REH cell (cell line): ENCODE results near the gene COL3A1.

DNA sequence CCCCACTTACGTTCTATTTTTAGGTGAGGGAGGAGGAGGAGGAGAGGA lies 176 bp upstream of the ITPRID2 start:
- PRO-cap = no peak

DNA sequence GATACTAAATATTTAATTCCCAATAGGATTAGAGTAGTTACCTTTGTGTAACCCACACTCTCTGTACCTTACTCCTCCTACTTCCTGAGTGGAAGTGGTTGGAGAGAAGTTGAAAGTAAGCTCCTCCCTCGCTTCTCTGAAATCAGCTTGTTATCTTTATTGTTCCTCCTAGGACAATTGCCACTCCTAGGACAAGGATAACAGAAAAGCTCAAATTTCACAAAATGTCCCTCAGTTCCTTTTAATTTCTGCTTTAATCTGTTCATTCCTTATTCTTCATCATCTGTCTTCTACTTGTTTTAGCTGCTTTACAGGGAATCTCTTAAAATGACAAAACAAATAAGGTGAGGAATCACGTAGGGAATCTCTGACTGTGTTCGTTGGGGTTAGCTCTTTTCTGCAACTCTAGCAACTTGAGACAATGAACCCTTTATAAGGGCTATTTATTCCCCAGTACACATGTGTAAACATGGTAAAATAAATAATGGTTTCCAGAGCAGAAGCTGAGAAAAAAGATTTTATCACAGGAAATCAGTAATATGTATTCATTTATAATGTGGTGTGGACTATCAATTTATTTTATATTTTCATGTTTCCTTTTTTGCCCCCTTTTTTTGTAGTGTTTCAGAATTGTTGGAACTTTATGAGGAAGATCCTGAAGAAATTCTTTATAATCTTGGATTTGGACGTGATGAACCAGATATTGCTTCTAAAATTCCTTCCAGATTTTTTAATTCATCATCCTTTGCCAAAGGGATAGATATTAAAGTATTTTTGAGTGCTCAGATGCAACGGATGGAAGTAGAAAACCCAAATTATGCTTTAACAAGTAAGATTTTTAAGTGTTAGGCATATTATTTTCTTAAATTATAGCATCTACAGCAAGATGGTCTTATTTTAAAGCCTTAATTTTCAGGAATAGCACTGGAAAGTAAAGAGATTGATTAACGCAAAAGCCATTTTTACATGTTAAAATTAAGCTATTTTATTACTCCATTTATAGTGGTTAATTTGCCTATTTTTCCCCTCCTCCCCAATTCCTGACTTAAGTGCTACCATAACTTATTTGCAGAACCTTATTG lies 8.9 kb downstream of the ITPRID2 start:
- PRO-cap = no peak

GRCh38 chr2:181910089-181910854 lies 18.7 kb downstream of the ITPRID2 start:
- PRO-cap = no peak

DNA sequence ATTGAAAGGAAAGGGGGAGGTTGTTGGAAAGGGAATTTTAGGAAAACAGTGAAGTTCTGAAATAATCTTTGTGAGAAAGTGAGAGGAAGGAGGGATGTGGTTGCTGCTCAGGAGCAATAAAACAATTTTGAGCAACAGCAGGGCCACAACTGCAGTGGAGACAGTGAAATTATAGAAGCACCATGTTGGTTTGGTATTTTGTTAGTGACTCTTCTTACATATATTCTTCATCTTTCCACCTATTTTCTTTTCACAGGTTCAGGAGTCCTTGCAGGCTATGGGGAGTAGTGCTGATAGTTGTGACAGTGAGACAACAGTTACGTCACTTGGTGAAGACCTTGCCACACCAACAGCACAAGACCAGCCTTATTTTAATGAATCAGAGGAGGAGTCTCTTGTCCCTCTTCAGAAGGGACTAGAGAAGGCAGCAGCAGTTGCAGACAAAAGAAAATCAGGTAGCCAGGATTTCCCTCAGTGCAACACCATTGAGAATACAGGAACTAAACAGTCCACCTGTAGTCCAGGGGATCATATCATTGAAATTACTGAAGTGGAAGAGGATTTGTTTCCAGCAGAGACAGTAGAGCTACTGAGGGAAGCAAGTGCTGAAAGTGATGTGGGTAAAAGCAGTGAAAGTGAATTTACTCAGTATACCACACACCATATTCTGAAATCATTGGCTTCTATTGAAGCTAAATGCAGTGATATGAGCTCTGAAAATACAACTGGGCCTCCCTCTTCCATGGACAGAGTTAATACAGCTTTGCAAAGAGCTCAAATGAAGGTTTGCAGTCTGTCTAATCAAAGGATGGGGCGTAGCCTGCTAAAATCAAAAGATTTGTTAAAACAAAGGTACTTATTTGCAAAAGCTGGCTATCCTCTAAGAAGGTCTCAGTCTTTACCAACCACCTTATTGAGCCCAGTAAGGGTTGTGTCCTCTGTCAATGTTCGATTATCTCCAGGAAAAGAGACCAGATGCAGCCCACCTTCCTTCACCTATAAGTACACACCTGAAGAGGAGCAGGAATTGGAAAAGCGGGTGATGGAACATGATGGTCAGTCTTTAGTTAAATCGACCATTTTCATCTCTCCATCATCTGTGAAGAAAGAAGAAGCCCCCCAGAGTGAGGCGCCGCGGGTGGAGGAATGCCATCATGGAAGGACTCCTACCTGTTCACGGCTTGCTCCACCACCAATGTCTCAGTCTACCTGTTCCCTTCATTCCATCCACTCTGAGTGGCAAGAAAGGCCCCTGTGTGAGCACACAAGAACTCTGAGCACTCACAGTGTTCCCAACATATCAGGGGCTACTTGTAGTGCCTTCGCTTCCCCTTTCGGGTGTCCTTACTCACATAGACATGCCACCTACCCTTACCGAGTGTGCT lies 23.9 kb downstream of the ITPRID2 start:
- PRO-cap = no peak

GRCh38 chr2:182050463-182051034 lies 64.9 kb downstream of the PPP1R1C start:
- PRO-cap = no peak

- PRO-cap = no peak
Observed at GRCh38 chr2:183023600-183024147, 14.6 kb downstream of the NCKAP1 start.

DNA sequence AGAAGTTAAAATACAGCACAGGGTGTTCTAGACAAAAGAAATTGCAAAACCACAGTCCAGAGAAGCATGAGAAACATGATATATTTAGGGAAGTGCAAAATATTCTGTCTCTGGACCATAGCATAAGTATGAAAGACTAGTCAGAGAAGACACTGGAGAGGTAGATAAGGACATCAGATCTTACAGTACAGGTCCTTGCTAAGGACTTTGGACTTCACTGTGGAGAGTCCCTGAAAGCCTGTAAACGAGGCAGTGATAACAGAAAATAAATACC lies 43.7 kb downstream of the FSIP2 start:
- PRO-cap = no peak

DNA sequence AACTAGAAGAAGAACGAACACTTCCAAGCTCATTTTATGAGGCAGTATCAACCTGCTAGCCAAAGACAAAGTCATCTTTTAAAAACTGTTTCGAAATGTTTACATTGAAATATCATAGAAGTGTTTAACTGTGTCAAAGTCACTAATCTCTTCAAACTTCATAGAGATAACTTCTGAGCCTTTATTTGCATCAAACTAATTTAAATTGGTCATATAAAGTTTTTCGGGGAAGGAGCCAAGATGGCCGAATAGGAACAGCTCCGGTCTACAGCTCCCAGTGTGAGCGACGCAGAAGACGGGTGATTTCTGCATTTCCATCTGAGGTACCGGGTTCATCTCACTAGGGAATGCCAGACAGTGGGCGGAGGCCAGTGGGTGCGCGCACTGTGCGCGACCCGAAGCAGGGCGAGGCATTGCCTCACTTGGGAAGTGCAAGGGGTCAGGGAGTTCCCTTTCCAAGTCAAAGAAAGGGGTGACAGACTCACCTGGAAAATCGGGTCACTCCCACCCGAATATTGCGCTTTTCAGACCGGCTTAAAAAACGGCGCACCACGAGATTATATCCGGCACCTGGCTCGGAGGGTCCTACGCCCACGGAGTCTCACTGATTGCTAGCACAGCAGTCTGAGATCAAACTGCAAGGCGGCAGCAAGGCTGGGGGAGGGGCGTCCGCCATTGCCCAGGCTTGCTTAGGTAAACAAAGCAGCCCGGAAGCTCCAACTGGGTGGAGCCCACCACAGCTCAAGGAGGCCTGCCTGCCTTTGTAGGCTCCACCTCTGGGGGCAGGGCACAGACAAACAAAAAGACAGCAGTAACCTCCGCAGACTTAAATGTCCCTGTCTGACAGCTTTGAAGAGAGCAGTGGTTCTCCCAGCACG lies 126.0 kb downstream of the FSIP2 start:
- PRO-cap = no peak

- PRO-cap = no peak
Observed at GRCh38 chr2:186483971-186484430, 2.1 kb upstream of the ZC3H15 start.

DNA sequence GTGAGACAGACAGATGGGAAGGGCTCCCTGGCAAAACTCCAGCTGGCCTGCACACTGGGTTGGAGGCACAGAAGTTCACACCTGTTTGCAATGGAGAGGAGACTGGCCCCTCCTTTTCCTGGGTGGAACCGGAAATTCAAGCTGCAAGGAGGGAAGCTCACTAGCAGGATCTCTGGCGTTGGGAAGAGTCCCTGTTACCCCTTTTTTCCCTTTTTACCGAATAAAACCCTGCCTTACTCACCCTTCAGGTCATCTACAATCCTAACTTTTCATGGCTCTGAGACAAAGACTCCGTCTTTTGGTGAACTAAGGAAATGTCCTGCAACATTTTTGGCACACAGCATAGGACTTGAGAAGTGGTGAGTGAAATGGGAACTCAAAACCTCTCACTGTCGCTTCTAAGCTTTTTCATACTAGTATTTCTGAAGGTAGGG lies 100.4 kb upstream of the TFPI start:
- PRO-cap = no peak

DNA sequence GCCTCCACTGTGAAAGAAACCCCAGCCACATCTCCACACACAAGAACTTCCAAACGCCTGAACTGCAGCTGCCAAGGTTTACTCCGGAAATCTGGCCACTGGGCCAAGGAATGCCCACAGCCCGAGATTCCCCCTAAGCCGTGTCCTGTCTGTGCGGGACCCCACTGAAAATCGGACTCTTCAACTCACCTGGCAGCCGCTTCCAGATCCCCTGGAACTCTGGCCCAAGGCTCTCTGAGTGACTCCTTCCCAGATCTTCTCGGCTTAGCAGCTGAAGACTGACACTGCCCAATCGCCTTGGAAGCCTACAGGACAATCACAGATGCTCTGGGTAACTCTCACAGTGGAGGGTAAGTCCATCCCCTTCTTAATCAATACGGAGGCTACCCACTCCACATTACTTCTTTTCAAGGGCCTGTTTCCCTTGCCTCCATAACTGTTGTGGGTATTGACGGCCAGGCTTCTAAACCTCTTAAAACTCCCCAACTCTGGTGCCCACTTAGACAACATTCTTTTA lies 256.2 kb upstream of the GULP1 start:
- PRO-cap = no peak

DNA sequence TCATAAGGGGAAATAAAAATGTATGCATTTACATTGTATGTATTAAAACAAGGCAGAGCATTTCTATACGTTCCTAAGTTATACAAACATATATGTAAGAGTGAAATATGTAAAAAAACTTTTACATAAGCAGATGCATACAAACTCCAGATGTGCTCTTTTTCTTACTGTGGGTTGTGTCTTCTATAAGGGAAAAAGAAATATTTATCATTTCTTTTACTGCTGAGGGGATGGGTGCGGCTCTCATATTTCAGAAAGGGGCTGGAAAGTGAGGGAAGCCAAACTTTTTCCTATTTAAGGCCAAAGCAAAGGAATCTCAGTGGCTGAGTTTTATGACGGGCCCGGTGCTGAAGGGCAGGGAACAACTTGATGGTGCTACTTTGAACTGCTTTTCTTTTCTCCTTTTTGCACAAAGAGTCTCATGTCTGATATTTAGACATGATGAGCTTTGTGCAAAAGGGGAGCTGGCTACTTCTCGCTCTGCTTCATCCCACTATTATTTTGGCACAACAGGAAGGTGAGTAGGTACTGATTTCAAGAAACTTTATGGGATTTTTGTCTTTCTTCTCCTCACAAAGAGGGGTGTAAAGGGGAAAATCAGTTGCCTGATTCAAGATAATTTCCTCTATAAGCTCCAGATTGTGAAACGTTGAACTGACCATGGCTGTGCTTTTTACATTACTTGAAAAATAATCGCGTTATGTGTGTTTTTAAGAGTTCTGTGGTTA lies at the start of gene COL3A1:
Gene COL3A1 (plus strand): TSS at position 322 of the 728 bp plus-strand sequence.
- PRO-cap = no peak

GRCh38 chr2:189160481-189161099 lies 19.0 kb downstream of the COL5A2 start:
- PRO-cap = no peak

DNA sequence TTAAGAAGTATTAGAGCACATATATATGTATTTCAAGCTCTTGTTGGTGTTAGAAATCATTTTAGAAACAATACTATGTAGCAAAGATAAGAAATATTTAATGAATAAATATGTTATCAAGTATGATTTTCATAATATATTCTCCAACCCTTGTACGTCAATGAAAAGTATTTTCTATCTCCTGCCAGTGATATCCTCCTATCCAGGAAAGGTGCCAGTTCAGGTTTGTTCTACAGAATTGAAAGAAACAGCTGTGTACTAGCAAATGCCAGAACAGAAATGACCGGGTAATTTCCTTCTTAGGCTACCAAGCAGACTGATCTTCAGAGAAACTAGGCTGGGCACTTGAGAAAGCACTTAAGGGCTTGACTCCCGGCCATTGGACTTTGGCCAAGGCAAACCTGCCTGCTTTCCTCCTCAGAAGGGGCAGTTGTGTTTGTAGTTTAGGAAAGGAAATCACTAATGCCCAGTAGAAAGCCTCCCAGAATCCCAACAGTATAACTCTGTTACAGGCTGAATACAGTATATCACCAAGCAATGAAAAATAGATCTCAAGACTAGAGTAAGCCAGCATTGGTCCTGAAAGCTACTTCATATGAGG lies 42.9 kb upstream of the COL5A2 start:
- PRO-cap = no peak

DNA sequence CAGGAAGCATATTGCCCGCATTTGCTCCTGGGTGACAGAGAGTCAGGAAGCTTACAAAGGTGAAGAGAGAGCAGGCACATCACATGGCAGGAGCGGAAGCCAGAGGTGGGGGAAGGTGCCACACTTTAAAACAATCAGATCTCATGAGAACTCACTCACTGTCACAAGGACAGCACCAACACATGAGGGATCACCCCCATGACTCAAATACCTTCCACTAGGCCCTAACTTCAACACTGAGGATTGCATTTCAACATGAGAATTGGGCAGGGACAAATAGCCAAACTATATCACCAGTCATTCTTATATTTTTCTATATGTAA lies 124.9 kb upstream of the COL5A2 start:
- PRO-cap = no peak

DNA sequence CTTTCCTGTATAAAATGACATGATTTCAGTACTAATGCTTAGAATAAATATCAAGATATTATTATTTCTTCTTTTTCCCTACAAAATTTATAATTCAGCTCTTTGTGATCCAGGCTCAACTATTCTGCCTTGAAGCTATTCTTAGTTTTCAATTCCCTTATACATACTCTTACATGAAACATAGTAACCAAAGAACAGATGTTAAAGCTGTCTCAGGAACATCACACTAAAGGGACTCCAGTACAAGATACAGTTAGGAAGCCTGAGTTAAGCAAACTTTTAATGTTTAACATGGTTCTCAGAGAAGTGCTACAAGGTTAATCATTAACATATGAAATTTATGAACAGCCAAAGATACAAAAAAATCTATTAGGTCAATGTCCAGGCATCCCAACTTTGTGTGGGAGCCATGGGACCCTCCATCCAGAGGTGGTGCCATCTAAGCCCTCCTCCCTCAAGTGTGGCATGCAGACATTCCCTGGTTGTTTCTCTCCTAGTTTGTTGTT lies 5.9 kb downstream of the SLC40A1 start:
- PRO-cap = no peak

DNA sequence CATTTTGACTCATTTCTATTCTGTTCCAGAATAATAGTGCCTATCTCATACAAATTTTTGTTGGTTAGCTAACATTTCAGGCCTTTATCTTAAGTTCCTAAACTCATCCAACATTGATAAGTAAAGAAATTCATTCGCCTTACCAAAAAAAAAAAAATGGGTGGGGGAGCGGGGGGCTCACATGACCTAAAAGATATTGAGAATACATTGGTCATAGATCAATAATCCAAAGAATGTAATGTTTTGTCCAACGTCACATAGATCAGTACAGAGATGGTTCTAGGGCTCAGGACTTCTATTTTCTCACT lies 17.6 kb upstream of the ASDURF start:
- PRO-cap = no peak

GRCh38 chr2:189702680-189703442 lies 28.4 kb downstream of the ANKAR start:
- PRO-cap = no peak

- PRO-cap = no peak
Observed at GRCh38 chr2:190181880-190182616, 1.4 kb downstream of the C2orf88 start.

GRCh38 chr2:190221654-190221853 lies 40.9 kb downstream of the C2orf88 start:
- PRO-cap = no peak